Melanocyte of skin (primary cell): ENCODE data around the gene PCYT2.

DNA sequence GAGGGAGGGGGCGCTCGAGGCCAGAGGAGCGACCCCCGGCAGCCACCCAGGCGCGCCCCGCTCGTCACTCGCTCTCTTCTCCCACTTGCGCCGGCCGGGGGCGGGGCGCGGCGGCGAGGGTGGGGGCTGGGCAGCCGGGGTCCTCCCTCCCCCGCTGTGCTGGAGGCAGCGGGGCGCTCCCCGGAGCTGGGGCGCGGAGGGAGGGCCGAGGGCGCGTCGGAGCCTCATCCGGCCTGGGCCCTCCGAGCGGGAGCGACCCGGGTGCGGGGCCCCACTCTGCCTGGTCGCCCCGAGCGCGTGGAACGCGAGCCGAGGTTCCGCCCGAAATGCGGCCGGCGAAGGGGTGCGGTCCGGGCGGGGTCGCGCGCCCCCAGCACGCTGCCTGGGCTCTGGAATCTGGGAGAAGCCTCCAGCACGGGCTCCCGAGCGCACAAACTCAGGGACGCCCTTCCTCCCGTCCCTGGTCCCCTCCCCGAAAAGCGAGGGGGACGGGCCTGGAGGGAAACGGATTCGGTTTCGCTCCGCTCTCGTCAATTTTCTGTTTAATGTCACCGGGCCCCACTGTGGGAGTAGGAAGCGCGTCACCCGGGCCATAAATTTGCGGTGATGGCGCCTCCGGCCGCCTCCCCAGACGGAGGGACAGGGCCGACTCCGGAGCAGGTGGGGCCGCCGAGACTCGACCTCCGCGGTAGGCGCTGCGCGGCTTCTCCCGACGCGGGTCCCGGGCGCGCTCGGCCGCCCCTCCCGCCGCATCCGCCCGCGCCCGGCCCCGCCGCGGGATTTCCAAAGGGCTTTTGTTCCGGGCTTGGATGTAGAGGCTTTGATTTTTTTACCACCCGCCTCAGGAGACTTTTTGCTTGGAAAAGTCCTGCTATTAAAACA, 8.2 kb upstream of the BAHCC1 start:
- CAGE, long polyA plus RNA, 2 experiments, result no peak in any of the 2 experiments

DNA sequence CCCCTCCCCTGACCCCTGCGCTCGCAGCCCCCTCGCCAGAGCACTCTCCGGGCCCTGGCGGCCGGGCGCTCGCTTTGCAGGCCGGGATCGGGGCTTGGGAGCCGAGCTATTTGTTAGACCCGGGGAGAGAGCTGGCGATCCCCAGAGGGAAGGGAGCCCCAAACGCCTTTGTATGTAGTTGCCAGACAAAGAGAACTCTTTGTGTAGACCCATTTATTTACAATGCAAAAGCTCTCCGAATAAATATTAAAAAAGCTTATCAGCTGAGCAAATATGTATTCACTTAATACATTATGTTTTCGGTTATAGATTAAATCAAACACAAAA, 2.4 kb downstream of the BAHCC1 start:
- CAGE, long polyA plus RNA, 2 experiments, result no peak in any of the 2 experiments

DNA sequence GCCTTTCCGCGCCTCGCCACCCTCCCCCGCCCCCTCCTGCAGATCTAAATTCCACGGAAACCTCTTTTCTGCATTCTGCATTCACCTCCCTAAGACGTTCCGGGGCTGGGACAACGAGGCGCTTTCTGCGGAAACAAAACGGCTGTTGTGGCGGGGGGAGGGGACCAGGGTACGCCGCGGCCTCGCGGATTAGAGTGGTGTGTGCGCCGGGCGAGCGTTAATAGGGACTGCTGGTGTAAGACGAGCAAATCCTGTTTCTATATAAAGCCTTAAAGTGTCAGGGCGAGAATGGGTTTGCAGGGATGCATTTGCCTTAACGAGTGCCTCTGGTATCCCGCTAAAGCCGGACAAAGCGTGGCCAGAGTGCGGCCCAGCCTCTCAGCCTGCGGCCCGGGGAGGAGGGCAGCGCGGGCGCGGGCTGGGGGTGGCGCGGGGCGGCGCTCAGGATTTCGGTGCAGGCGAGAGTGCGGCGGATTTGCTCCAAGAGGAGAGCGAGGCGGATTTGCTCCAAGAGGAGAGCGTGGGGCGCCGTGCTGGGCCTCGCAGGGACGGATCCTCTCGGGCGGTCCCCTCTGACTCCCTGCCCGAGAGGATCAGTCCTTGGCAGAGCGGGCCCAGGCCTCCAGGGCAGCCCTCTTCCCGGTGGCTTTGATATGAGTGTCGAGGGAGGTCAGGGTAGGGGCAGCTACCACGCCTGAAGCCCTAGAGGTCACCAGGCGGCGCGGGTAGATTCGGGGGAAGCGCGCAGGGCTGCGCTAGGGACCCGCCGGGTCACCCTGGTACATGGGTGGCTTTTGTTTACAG, 5.1 kb downstream of the BAHCC1 start:
- CAGE, long polyA plus RNA, 2 experiments, result no peak in any of the 2 experiments

GRCh38 chr17:81402352-81403167, 7.3 kb downstream of the BAHCC1 start:
- CAGE, long polyA plus RNA, 2 experiments, result no peak in any of the 2 experiments

GRCh38 chr17:81488270-81488592, 24.4 kb downstream of the ACTG1 start:
- CAGE, long polyA plus RNA, 2 experiments, result no peak in any of the 2 experiments

GRCh38 chr17:81491233-81491605, 21.4 kb downstream of the ACTG1 start:
- CAGE, long polyA plus RNA, 2 experiments, result no peak in any of the 2 experiments

DNA sequence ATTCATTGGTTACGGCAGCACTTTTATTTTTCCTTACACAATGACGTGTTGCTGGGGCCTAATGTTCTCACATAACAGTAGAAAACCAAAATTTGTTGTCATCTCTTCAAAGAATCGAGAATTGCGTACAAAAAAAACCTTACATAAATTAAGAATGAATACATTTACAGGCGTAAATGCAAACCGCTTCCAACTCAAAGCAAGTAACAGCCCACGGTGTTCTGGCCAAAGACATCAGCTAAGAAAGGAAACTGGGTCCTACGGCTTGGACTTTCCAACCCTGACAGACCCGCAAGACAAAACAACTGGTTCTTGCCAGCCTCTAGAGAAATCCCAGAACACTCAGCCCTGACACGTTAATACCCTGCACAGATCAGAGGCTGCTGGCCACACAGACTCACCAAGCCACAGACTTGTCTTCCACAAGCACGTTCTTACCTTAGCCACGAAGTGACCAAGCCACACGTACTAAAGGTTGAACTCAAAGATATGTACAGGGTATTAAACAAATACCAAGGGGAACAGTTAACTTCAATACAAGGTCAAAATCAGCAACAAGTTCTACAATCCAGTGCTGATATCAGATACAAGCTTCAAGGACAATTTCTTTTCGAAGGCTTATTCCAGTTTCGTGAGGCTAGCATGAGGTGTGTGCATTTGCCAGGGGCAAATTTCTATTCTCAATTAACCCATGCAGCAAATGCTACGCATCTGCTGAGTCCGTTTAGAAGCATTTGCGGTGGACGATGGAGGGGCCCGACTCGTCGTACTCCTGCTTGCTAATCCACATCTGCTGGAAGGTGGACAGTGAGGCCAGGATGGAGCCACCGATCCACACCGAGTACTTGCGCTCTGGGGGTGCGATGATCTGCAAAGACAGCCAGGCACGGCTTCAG, 2.4 kb downstream of the ACTG1 start:
- CAGE, long polyA plus RNA, 2 experiments, result start-site peak on the plus strand in 1 of 2 experiments, centred at position 560 of the sequence, 6 to 11 reads per replicate

- CAGE, long polyA plus RNA, 2 experiments, result no peak in any of the 2 experiments
These were observed 394 bp upstream of the ACTG1 start for GRCh38 chr17:81513079-81513307.

- CAGE, long polyA plus RNA, 2 experiments, result no peak in any of the 2 experiments
These were observed 9.9 kb downstream of the FSCN2 start for GRCh38 chr17:81537773-81538871.

- CAGE, long polyA plus RNA, 2 experiments, result no peak in any of the 2 experiments
These were observed 5.0 kb downstream of the FAAP100 start for GRCh38 chr17:81546897-81547717.

DNA sequence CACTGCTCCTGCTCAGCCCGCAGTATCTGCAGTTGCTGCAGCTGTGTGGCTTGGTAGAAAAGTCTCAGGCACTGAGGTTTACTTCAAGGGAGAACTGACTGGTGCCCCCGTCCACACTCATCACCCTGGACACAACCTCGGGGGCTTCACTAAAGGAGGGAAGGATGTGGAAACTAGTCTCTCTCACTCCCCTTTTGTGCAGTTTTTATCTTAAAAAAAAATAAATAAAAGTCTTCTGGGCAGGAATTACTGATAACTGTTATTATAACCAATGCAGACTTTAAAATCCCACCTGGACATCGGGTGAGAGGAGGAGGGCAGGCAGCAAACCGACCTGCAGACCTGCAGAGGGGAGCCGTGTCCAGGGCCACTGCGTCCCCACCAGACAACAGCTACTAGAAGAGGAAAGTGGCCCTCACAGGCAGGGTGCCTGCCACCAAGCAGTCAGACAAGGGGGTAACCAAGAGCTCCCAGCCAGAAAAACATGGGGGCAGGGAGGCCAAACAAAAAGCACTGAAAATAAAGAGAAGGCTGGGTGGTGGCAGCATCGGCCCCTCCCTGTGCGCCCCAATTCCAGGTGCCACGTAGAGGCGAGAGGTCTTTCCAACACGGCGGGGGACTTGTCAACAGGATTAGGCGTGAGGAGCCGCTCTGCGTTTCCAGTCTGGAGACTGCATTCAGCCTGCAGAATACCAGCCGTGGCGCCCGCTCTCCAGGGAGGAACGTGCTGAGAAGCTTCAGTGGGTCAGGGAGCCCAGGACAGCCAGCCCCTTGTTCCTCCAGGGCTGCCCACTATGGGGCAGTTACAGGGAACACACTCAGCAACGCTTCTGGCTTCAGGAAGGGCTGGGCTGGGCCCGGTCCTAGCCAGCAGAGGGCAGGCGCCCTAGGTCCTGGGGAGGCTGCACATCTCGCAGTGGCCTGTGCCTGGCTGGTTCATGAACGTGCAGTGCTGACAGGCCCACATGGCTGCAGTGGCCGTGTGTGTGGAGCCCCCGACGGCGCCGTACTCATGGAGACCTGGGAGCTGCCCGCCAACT, 6.5 kb upstream of the FAAP100 start:
- CAGE, long polyA plus RNA, 2 experiments, result no peak in any of the 2 experiments

DNA sequence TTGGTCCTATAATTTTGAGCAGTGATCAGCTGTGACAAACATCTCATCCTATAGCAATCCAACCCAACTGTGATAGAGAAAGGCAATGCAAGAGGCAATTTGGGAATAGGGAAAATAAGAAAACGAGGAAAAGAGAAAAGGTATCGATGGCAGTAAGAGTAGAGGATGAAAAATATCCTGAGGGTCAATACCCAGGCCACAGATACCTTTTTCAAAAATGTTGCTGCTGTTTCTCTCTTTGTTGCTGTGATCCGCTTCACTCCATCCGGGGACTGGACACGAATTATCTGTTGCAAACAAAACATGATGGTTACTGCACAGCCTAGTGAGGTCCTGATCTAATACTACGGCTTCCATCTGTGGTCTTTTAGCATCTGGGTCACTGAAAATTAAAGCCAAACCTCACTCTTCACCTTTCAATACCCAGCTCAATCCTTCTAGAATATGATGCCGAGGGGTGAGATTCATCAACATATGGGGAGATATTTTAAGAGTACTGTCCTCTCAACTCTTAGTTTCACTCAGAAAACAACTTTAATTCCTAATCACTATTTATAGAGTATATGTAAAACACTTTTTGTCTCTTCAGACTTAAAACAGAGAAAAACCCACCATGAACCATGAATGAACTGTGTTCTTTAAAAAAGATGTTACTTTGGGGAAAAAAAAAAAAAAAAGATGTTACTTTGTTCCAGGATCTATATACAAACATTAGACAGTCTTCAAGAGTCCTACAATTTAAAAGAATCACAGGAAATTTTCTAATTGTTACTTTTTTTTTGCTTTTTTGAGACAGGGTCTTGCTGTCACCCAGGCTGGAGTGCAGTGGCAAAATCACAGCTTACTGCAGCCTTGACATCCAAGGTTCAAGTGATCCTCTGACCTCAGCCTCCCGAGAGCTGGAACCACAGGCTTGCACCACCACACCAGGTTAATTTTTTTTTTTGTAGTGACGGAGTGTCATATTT, 7.1 kb downstream of the NPLOC4 start:
- CAGE, long polyA plus RNA, 2 experiments, result no peak in any of the 2 experiments

DNA sequence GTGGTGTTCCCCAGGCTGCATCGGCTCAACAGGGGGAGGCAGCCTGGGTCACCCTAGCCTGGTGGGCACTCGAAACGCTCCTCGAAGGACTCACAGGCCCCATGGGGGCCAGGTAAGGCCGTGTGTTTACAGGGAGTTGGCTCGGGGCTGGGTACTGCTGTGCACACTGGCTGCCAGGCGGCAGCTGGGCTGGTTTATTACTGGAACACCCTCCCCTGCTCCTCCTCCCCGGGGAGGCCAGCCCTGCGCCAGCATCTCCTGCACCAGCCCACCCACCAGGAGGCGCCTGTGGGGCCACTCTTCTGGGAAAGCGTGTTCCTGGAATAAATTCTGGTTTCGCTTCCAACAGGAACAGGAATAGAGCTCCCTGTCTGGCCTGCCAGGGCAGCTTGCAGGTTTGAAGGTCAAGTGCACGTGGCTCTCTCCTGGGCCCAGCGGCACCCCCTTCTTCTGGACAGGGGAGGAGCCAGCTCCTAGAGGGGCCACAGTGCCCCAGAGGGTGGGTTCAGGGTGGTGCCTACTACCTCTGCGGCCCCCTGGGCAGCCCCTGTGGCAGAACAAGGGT, 11.4 kb downstream of the MCRIP1 start:
- CAGE, long polyA plus RNA, 2 experiments, result no peak in any of the 2 experiments

DNA sequence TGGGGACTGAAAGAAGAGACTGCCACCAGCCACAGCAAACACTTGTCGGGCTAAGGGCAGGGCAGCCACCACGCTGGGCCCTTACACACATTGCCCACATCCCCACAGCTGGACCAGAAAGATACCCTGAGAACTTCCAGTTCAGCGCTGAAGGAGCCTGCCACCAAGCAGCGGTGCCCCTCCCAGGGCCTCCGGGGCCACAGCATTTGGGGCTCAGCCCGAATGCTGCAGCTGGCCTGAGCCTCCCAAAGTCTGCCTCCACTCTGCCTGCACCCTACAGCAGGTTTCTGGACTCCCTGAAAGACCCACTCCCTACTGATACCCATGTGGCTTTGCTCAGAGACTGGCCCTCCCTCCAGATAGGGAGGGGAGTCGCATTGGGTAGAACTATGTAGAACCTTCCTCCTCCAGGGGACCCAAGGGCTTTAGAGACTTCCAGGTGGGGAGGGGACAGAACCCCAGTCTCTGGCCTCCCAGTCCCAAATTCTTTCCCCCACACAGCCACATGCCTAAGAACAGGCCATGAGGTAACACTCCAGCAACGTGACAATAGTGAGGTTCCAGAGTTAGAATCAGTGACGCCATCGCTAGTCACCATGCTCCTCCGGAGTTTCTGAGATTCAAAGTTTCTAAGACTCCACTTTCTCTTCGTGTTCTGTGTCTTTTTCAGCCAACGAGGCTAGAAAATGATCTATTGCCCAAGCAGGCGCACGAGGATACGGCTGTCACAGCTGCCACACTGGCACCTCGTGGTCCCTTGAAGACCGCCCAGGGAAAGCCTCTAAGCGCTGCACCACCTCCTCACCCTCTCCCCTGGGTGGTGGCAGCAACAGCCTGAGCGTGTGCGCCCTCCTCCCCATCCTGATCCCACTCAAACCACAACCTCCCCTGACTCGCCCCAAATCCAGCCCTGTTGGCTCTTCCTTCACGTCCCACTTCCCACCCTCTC, 1.3 kb downstream of the MCRIP1 start:
- CAGE, long polyA plus RNA, 2 experiments, result no peak in any of the 2 experiments

- CAGE, long polyA plus RNA, 2 experiments, result no peak in any of the 2 experiments
These were observed 8.8 kb upstream of the PPP1R27 start for GRCh38 chr17:81843382-81844234.

- CAGE, long polyA plus RNA, 2 experiments, result no peak in any of the 2 experiments
These were observed 4.0 kb downstream of the P4HB start for GRCh38 chr17:81856275-81856723.

- CAGE, long polyA plus RNA, 2 experiments, result no peak in any of the 2 experiments
These were observed 480 bp downstream of the NPB start for GRCh38 chr17:81902436-81903000.

DNA sequence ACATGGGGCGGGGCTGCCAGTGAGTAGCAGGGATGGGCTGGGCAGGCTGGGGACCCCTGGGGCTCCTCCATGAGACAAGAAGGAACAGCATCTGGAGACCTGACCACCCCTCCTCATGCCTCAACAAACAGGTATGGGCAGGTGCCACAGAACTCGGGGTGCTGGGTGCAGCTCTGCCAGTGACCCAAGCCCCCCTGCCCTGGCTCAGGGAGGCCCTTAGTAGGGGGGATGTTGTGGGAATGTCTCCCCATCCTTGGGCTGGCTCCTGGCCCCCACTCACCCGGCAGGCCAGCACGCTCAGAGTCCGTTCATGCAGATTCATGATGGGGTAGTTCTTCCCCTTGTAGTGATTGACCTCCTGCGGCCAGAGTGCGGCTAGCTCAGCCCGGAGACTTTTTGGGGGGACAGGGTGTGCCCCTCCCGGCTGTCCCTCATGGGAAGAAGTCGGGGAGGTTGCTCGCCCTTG, 3.8 kb downstream of the NPB start:
- CAGE, long polyA plus RNA, 2 experiments, result no peak in any of the 2 experiments

- CAGE, long polyA plus RNA, 2 experiments, result no peak in any of the 2 experiments
These were observed 832 bp downstream of the PCYT2 start for GRCh38 chr17:81910236-81910897.

DNA sequence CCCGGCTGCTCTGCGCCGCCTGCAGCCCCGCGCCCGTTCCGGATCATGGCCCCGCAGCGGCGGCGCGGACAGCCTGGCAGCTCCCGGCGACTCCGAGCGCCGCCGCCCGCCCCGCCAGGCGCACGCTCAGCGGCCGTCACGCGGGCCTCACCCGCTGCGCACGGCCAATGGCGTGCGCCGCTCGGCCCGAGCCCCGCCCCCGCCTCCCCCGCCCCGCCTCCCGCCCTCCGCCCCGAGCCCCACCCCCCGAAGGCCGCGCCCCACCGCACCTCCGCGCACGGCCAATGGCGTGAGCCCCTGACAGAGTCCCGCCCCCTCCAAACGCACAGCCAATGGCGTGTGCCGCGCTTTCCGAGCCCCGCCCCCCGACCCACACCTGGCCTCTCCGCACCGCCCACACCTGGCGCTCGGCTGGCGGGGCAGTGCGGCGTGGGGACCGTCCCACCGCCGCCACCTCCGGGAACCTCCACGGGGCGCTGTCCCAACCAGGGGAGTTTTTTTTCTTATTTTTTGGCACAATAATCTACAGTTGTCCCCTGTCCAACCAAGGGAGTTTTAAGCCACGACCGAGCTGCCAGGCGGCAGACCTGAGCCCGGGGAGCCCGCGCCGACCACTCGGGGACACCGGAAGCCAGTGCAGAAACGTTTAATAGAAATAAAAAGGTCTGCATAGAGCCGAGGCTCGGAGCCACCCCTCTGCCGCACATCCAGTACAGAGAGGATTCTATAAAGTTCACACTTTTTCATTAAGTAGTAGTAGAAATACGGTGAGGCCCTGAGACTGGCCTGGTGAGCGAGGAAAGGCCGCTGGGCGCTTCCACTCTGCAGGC, at the start of gene PCYT2:
TSS of gene PCYT2 (minus strand) at position 91 of the 830 bp plus-strand sequence.
- CAGE, long polyA plus RNA, 2 experiments, result start-site peak on the minus strand in 1 of 2 experiments, centred at position 83 of the sequence, 13 to 207 reads per replicate